Tongue (tissue), 2 donors: ENCODE measurements around a stretch of chr18.

DNA sequence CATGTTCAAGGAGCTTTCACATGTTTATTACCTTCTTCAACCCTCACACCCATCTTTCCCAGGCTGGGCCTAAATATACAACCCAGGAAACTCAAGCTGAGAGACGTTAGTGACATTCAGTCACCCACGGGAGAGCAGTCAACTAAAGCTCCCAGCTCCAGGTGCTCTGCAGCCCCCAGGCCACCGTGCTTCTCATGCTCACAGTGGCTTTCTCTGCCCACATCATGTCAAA, 35.7 kb downstream of the MYO5B start:
- RAMPAGE, long total RNA = no peak

GRCh38 chr18:50267948-50268966, 2.0 kb upstream of the CFAP53 start:
- RAMPAGE, long total RNA = no peak

- RAMPAGE, long total RNA = no peak
Measured at GRCh38 chr18:50280567-50281044, 717 bp downstream of the MBD1 start.

GRCh38 chr18:50357263-50357687, 17.6 kb upstream of the SKA1 start:
- RAMPAGE, long total RNA = no peak

DNA sequence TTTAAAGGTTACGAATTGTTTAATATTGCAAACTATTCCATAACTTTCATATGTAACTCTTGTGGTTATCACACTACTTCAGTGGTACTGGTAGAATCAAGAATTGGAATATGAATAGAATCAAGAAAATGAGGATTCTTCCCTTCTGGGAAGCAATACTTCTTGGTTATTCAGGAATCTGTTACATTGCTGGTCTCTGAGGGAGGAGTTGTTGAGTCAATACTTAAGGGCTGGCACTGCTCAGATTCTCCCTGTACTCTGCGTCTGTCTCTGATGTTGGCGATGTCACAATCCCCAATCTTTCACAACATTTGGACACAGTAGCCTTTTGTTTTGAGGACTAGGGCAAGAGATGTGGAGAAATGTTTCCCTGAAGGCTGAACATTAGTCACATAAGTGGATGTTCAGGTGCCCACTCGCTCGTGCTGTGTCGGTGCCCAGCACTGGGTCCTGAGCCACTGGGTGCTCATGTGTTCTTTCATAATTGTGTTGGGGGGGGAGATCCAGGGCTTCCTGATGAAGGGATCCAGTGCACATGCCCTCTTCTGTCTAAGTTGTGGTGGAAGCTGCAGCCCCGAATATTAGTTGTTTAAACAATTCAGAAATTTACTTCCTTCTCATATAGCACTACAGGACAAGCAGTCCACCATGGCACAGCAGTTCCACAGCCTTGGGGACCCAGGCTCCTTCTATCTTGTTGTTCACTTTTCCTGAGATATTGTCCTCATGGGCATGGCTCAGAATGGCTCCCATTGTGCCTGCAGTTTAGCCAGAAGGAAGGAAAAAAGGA, 55.0 kb downstream of the MAPK4 start:
- RAMPAGE, long total RNA = no peak

GRCh38 chr18:50650597-50651172, 90.8 kb downstream of the MAPK4 start:
- RAMPAGE, long total RNA = no peak

DNA sequence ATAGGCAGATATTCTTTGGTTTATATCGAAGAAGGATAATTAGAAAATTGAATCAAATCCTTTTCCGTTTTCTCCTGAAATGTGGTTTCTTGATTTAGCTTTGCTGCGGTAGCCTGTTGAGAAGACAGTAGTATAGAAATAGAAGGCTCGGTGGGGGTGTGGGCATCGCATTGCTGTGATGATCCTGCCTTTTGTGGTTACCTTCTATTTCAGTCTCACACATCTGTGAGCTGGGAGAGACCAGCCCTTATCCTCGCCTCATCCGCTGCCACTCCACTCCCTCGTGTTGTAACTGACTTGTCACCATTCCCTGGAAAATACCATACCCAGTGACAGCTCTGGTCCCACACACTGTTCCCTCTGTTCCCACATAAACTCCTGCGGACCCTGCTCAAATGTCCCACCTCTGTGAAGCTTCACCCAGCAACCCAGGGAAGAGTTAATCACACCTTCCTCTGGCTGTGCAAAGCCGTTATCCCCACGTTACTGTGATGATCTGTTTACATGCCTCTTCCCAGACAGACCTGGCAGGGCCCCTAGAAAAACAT, 114.4 kb downstream of the MAPK4 start:
- RAMPAGE, long total RNA = no peak

GRCh38 chr18:50716734-50717537, 102.9 kb downstream of the MRO start:
- RAMPAGE, long total RNA = no peak

DNA sequence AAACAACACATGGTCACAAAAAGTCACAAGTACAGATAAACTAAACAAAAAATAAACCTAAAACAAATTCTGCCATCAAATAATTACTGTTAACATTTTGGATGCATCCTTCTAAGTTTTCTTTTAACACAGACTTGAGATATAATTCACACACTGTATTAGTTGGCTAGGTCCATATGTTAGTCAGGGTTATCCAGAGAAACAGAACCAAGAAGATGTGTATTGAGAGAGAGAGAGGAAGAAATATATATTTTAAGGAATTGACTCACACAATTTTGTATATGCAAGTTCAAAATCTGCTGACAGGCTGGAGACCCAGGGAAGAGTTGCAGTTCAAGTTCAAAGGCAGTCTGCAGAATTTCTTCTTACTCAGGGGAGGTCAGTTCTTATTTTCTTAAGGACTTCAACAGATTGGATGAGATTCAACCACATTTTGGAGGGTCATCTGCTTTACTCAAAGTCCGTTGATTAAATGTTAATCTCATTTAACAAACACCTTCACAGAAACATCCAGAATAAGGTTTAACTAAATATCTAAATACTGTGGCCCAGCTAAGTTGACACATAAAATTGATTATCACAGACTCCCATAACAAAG, 23.0 kb upstream of the MRO start:
- RAMPAGE, long total RNA = no peak

- RAMPAGE, long total RNA = no peak
Measured at GRCh38 chr18:51082461-51082812, 52.4 kb downstream of the SMAD4 start.

- RAMPAGE, long total RNA = no peak
Measured at GRCh38 chr18:51141583-51141994, 55.9 kb downstream of the MEX3C start.

- RAMPAGE, long total RNA = no peak
Measured at GRCh38 chr18:51345892-51346450, 148.5 kb upstream of the MEX3C start.

GRCh38 chr18:52394625-52394996, 54.6 kb downstream of the DCC start:
- RAMPAGE, long total RNA = no peak

GRCh38 chr18:54254242-54254857, 15.0 kb upstream of the POLI start:
- RAMPAGE, long total RNA = no peak

DNA sequence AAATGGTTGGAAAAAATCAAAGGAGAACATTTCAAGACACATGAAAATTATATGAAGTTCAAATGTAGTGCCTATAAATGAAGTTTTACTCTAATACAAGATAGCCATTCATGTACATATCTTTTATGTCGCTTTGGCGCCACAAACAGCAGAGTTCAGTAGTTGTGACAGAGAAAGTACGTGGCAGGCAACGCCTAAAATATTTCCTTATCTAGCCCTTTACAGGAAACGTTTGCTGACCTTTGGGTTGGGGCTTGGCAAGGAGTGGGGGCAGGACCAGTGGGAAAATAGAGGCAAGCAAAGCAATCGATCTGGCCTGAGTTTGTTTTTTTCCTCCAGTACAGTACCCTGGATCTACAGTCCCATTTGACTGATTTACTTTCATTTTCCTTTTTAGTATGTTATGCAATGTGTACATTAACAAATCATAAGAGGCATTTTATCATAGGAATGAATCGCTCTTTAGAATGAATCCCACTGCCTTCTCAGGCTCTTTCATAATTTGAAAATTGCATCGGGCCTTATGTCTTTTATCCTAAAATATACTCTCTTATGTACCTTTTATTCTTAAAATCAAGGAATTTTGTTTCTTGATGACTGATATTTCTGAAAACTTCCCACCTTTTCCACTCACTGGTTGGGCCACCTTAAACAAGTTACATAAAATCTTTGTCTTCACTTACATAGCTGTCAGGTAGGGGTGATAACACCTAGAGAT, 13.0 kb downstream of the CCDC68 start:
- RAMPAGE, long total RNA = no peak

GRCh38 chr18:55187567-55188044, 228.3 kb upstream of the CCDC68 start:
- RAMPAGE, long total RNA = no peak

- RAMPAGE, long total RNA = no peak
Measured at GRCh38 chr18:55258311-55258774, 299.1 kb upstream of the CCDC68 start.

GRCh38 chr18:55264056-55264524, 304.8 kb upstream of the CCDC68 start:
- RAMPAGE, long total RNA = no peak

GRCh38 chr18:55405856-55406325, 182.1 kb downstream of the TCF4 start:
- RAMPAGE, long total RNA = no peak

DNA sequence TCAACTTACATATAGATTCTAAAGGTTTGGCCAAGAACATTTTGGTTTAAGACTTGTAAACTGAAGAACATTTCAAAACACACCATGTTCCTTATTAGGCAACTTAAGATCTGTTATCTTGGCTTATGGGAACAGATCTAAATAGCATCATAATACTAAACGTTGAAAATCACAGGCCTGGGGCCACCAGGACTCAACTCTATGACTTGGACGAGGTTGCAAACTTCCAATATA, 8.5 kb downstream of the TCF4 start:
- RAMPAGE, long total RNA = no peak